ENCODE measurements around the genes ZNF43, ZNF724 and ZNF726.

DNA sequence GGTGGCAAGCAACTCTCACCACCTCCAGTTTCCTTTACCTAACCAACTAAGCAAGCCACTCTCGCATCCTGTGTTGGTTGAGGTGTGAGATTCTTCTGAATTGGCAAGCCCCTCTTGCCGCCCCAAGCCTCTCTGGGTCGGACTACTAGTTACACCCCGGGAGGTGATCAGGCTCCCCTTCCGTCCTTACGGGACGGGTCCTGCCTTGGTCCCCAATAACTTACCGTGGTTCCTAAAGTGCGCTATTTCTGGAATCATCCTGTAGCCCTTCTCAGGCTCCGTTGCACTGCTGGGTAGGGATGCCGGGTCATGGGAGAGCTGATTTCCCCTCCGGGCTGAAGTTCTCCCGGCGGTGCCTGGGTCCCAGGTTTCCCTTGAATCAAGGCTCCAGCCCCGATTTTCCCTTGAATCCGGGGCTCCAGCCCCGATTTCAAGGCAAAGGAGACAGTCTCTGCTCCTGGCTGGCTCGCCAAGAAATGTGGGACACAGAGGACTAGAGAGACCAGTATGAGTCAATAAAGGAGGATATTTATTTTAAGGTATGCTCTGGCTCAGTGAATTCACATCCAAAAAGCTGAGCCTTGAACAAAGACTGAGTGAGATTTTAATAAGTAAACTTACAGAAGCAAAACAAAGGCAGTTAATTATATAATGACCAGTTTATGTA is 43.4 kb downstream of the ZNF493 start:
- PRO-cap, result no peak

- PRO-cap, result unidirectional peak, minus-strand start at chr19:21510850
Measured at GRCh38 chr19:21510575-21510965, 5.2 kb downstream of the ZNF429 start.

DNA sequence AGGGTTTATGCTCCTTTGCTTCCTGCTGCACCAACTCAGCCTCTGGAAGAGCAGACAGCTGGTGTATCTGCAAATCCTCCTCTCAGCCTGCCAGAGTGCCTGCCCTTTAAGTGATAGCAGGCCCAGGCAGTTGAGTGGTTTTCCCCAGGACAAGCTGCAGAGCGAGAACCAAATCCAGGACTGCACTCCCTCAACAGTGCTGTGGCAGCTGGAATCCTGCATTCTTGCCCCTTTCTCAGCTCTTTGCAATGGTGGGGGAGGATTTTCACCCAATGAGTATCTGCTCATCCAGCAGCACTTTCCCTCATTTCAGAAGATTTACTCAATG is 85.5 kb downstream of the ZNF429 start:
- PRO-cap, result no peak

DNA sequence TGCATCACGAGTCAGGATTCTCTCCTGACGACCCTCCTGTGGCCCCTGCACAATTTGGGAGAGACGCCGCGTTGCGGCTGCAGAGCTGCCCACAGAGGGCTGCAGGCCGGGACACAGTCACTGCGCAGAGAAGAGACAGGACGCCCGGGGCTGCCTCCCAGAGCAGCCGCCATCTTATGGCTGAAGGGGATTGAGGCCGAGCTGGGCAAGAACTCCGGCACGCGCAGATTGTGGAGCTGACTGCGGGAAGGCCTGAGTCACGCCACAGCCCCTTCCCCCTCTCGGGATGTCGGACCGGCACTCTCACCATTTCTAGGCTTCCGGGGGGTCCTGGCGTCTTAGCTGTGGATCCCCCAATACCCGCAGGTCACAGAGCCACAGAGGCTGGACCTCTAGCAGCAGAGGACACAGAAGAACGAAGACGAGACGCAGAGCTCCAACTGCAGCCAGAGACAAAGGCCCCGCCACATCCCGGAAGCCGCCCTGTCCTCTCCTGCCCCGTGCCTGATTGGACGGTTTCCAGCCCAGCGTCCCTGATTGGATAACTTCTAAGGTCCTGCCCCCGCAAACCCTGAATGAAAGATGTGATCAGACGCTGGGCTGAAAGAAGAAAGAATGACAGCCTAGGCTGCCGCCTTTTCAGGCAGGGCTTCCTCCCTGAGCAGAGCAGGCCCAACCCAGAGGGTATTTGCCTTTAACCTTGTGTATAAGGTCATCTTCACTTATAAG is at the start of gene ZNF43:
Gene ZNF43 (minus strand): TSS at position 454 of the 729 bp plus-strand sequence.
- PRO-cap, result bidirectional peak, plus-strand start at position 604 of the sequence, minus-strand start at position 454 of the sequence

DNA sequence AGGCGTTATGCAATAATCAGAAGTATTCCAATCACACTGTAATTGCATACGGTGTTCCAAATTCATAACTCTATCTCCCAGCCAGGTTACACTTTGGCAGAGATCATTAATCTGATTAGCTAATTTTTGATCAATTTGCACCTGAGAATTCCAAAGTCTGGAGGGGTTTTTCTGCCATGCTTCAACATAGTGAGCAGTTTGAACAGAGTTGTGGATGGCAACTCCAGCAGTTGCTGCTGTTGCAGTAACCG is 45.6 kb upstream of the ZNF43 start:
- PRO-cap, result no peak

DNA sequence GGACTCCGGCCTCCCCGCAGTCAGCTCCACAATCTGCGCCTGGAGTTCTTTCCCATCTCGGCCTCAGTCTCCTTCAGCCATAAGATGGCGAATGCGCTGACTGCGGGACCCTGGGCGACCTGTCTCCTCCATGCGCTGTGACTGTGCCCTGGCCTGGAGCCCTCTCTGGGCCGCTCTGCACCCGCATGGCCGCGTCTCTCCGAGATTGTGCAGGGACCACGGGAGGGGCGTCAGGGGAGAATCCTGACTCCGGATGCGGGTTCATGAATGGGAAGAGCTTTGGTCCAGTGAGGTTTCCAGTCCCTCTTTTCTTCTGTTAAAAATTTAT is 351 bp downstream of the ZNF729 start:
- PRO-cap, result no peak

DNA sequence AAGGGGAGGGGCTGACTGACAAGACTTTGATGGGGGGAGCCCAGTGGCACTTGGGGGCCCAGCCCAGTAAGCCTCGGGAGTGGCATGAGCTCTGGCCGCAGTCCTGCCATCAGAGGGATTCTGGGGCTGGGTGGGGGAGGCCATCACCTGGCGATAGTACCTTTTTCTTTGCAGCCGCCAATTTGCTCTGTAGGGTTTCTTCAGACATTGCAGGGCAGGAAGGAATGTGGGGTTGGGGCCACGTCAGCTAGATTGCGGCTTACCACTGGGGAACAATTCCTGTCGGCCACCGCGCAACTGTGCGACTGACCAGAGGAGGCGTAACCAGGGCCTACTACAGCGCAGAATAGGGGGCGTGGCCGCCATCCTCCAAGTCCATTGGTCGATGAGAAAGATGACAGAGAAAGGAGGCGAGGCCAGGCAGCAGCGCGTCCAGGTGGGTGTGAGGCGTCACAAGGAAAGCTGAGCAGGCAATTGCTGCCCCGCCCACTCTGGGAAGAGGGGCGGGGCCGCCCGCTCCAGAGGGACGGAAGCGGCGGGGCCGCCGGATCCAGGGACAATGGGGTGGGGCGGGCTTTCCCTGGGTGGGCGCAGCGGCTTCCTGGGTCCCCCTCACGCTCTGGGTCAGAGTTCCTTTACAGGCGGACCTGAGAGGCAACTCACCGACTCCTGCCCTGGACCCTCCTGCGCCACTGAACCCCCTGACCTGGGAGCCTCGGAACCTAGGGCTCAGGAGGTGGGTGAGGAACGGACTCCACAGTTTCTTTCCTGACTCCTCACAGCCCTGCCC is 101.8 kb upstream of the ZNF492 start:
- PRO-cap, result bidirectional peak, plus-strand start at position 496 of the sequence, minus-strand start at position 307 of the sequence

- PRO-cap, result no peak
Measured at GRCh38 chr19:22532970-22533298, 101.2 kb upstream of the ZNF492 start.

DNA sequence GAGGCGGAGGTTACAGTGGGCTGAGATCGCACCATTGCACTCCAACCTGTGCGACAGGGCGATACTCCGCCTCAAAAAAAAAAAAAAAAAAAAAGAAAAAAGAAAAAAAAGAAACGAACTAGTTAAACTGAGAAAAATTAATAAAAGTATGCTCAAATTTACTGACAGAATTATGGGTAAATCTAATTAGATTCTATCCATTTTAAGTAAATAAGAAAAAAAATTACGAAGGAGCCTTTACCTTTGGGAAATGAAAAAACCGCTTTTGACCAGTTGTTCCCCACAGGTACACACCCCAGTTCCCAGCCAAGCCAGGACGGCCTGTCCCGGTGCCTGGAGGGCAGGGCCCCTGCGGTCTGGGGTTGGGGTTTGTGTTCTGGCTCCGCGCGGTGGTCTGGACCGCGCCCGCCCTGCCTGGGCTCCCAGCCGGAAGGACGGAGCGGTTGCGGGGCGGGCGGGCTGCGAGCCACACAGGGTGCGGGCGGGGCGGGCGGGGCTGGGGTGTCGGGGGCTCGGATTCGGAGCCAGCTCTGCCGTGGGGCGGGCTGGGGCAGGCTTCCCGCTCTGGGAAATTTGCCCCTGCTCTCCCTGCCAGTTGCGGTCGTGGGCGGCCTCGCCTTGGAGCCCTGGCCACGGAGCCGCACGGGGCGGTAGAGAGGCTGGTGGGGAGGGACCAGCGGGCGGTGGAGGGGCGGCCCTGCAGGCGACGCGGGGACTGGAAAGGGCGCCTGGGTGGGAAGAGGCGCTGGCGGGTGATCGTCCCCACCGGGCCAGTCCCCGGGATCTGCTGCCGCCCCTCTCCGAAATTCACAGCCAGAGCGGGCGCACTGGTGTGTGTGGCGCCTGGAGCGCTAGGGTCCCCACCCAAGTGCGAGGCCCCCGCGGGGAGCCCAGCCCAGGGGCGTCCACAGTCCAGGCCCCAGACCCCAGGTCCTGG is 11.2 kb upstream of the ZNF492 start:
- PRO-cap, result no peak

DNA sequence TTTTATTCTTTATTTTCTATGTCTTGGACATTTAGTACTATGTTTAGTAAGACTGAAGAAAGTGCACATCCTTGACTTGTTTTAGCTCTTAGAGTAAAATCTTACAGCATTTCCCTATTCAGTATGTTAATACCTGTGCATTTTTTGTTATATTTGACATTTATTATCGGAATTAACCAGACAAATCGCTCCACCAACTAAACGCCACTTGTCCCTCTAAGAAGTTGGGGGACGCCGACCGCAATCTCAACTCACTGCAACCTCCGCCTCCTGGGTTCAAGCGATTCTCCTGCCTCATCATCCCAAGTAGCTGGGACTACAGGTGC is 60.5 kb downstream of the ZNF492 start:
- PRO-cap, result no peak

DNA sequence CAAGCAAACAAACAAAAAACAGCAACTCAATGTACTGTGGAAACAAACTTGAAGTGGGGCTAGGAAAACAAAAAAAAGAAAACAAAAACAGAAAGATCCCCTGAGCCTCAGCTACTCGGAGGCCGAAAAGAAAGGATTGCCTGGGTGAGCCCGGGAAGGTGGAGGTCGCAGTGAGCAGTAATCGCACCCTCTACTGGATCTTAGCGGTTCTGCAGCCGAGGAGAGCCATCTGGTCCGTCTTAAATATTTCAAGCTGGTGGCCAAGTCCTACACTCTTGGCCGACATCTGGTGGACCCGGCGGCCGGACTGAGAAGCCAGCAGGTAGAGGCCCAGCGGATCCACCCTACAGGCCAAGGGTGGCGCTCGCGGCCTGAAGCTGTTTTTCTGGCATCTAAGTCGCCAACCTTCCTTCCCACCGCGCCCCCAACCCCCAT is 46.6 kb upstream of the ZNF730 start:
- PRO-cap, result no peak

DNA sequence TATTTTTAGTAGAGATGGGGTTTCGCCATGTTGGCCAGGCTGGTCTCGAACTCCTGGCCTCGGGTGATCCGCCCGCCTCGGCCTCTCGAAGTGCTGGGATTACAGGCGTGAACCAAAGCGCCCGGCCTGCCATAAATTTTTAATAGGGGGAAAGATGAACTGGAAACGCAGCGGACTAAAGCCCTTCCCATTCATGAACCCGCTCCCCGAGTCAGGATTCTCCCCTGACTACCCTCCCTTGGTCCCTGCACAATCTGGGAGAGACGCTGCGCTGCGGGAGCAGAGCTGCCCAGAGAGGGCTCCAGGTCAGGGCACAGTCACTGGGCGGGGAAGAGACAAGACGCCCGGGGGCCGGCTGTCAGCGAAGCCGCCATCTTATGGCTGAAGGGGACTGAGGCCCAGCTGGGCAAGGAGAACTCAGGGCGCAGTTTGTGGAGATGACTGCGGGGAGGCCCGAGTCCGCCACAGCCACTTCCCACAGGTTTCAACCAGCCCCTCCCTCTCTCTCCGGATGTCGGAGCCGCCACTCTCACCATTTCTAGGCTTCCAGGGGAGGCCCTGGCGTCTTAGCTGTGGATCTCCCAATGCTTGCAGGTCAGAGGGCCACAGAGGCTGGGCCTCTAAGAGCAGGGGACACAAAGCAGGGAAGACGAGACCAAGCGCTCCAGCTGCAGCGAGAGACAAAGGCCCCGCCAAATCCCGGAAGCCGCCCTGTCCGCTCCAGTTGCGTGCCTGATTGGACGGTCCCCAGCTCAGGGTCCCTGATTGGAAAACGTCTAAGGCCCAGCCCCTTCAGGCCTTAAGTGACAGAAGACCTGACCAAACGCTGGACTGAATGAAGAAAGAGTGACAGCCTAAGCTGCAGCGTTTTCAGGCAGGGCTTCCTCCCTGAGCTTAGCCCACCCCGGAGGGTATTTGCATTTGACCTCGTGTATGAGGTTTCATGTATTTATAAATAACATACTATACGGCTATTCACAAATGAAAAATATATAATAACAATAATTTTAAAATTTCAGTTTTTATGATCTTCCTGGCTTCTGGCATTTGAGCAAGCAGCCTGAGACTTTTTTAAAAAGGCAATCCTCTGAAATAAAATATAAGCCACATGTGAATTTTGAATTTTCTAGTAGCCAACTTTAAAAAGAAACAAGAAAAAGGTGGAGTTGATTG is at the start of gene ZNF724:
Gene ZNF724 (minus strand): TSS at position 688 of the 1,173 bp plus-strand sequence.
- PRO-cap, result unidirectional peak, minus-strand start at position 431 of the sequence; unidirectional peak, minus-strand start at position 656 of the sequence

DNA sequence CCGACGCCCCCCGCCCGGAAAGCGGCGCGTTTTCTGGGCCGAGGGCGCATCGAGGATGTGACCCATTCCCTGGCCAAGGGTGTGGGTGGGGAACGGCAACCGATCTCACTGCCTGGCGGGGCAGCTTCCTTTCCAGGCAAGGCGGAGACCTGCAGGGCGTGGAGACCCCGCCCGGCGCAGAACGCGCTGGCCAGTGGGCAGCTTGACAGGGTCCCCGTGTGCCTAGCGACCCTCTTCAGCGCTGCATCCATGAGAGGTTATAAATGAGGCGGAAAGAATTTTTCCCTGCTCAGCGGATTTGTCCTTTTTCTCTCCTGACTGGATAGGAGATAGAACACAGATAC is 76.0 kb upstream of the ZNF91 start:
- PRO-cap, result no peak

- PRO-cap, result bidirectional peak, plus-strand start at chr19:23914892, minus-strand start at chr19:23914745; bidirectional peak, plus-strand start at chr19:23915272, minus-strand start at chr19:23915194
Measured at GRCh38 chr19:23914551-23915616, at the start of gene ZNF726. Gene ZNF726 (plus strand): TSS chr19:23914886.

- PRO-cap, result no peak
Measured at GRCh38 chr19:27761277-27761838, 1451.6 kb downstream of the UQCRFS1 start.

- PRO-cap, result no peak
Measured at GRCh38 chr19:28403473-28404255, 809.3 kb downstream of the UQCRFS1 start.

- PRO-cap, result no peak
Measured at GRCh38 chr19:29404992-29405539, 120.7 kb upstream of the VSTM2B start.

DNA sequence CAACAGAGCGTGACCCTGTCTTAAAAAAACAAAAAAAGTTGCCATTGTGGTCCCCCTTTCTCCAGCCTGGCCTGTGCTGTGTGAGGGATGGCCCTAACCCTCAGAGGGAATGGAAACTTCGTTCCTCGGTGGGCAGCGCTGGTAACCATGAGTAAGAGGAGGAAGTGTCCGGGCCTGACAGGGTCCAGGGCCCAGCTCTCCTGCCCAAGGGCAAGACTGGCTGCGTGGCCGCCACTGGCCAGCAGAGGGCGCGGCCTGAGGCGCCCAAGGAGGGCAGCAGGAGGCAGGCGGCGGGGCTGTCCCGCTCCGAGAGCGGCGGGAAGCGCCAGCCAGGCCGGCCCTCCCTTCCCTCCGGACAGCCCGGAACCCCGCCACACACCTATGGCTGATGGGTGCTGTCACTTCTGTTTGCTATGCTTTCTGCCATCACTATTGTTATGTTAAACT is 45.0 kb upstream of the C19orf12 start:
- PRO-cap, result no peak

GRCh38 chr19:29842965-29843752 is 31.4 kb downstream of the CCNE1 start:
- PRO-cap, result no peak

DNA sequence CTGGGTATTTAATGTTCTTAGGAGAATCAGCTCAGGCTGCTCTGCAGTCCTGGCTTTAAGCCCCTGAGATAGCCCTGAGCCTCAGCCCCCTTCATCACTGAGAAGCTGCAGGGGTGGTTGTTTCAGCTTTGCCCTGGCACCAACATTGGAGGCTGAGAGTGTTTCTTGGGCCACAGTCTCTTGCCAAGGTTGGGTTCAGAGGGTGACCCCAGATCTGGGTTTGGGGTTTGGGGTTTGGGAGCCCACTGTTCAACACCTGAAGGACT is 66.8 kb upstream of the ZNF536 start:
- PRO-cap, result no peak